ENCODE results near the genes OCLN, SERF1B, SERF1A, MAP1B and TNPO1.

DNA sequence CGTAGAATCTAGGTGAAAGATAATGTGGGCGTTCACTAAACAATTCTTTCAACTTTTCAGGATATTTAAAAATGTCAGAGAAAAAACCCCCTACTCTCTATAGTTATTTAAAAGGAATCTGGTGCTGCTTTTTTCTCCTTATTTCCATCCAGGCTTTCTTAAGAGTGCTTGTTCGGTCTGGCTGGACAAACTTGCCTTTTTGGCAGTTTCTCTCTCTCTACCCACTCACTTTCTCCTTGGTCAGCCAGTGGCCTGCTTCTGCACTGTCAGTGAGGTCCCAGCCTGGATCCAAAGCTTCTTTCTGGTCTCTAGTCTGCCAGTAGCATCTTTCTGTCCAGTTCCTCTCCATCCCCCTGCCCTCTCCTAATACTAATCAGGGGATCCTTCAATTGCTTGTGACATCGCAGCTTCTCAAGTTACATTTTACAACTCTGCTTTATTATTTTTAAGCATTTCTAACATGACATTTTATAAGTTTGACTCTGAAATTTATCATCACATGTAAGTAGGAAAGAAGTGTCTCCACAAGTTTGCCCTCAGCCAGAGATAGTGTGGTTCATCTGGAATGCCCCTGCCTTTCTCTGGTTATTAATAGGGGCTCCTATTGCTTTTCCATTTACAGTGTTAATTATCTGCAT is 50.4 kb downstream of the PIK3R1 start:
- PRO-cap, result no peak

DNA sequence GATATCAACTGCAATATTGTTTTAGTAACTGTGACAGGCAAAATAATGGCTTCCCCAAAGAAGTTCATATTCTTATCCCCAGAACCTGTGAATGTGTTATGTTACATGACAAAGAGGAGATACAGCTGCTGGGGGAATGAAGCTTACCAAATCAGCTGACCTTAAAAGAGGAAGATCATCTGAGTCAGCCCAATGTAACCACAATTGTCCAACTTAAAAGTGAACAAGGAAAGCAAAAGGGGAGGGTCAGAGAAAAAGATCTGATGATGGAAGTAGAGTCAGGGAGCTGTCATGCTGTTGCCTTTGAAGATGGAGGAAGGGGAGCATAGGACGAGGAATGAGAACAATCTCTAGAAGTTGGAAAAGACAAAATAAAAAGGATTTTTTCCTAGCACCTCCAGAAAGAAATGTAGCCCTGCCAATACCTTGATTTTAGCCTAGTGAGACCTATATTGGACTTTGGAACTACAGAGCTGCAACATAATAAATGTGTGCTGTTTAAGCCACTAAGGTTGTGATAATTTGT is 115.7 kb downstream of the PIK3R1 start:
- PRO-cap, result no peak

GRCh38 chr5:68420531-68421214 is 205.1 kb downstream of the PIK3R1 start:
- PRO-cap, result no peak

DNA sequence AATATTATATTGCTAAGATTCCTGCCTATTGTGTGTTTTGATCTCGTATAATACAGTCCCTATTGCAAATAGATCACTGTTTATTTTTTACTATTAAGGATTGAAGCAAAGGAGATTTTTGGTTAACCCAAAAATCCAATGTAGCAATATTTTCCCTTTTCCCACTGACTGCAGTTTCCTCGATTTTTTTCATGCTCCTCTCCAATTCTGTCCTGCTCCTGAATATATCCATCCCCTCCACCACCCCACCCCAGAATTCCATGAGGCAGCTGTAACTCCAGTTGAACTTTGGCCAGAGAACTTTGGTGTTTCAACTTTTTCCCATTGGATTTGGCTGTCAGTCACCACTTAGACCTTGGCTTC is 261.1 kb downstream of the PIK3R1 start:
- PRO-cap, result no peak

DNA sequence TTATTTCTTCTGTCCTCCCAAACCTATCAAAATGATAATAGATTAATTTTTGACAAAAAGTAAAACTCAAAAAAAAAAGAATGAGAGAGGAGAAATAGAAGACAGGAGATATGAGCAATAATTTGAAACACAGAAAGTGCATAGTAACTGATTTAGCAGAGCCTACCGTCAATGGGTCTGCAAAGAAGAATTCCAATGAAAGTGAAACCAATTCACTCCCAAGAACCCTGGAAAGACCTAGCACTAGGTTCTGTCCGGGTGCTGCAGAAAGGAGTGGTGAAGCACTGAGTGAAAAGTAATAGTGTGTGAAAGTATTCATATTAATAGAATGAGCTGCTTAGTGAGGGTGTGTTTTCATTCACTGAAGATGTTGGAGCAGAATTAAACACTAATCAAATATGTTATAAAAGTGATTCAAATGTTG is 51.4 kb upstream of the SLC30A5 start:
- PRO-cap, result no peak

- PRO-cap, result no peak
Measured at GRCh38 chr5:69410372-69410617, 4.6 kb upstream of the MARVELD2 start.

GRCh38 chr5:69491816-69492926 is at the start of gene OCLN:
TSS of gene OCLN (plus strand) at chr5:69492790.
- PRO-cap, result bidirectional peak, plus-strand start at chr5:69492515, minus-strand start at chr5:69492507; bidirectional peak, plus-strand start at chr5:69492805, minus-strand start at chr5:69492702

DNA sequence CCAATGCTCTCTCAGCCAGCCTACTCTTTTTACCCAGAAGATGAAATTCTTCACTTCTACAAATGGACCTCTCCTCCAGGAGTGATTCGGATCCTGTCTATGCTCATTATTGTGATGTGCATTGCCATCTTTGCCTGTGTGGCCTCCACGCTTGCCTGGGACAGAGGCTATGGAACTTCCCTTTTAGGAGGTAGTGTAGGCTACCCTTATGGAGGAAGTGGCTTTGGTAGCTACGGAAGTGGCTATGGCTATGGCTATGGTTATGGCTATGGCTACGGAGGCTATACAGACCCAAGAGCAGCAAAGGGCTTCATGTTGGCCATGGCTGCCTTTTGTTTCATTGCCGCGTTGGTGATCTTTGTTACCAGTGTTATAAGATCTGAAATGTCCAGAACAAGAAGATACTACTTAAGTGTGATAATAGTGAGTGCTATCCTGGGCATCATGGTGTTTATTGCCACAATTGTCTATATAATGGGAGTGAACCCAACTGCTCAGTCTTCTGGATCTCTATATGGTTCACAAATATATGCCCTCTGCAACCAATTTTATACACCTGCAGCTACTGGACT is 16.7 kb downstream of the OCLN start:
- PRO-cap, result no peak

DNA sequence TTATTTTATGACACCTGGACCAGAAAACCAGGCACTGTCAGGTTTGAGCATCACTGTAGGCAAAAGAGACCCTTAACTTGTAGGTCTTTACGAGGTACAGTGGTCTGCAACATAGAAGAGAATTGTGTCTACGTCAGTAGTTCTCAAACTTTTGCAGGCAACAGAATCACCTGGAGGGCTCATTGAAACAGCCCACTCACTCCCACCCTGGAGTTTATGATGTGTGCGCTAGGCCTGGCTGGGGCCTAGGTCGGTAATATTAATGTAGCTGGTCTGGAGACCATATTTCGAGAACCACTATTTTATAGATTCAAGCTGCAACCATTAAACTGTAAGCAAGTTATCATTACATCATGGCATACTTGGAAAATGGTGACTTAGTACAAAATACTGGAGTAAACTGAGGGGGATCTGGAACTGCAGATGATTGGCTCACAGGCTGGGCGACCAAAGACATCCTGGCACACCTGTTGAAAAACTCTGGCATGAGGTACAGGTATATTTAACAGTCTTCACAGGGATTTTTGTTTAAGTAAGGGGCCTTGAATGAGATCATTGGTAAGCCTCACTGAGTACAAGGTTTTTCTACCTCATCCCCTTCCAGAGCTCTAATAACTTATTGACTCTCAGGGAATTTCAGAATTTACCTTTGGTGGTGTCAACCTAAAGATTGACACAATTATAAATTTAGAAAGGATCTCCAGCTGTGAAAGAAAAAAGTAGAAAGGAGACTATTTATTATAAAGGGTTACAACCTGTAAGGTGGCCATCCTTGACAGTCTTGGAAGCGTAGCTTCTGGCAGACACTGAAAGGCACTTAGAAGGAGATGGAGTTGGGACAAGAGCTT is 33.6 kb downstream of the OCLN start:
- PRO-cap, result no peak

- PRO-cap, result no peak
Measured at GRCh38 chr5:70024887-70025492, at the start of gene SERF1B. TSS of gene SERF1B (plus strand) at chr5:70025251.

DNA sequence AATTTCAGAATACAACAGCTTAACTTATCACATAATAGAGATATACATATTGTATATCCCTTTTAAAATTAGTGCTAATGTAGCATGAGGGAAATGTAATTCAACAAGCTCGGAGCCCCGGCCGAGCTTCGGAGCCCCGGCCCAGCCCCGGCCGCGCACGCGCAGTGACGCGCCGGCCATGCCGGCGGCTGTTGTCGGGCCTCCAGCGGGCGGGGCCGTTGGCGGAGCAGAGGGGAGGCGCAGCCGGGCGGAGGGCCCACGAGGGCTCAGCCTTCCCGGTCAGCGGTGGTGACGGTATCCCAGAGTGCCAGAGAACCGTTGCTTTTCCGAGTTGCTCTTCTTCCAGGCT is at the start of gene SERF1A:
Gene SERF1A, plus strand, starts transcription at position 164 of the 349 bp plus-strand sequence.
- PRO-cap, result no peak

DNA sequence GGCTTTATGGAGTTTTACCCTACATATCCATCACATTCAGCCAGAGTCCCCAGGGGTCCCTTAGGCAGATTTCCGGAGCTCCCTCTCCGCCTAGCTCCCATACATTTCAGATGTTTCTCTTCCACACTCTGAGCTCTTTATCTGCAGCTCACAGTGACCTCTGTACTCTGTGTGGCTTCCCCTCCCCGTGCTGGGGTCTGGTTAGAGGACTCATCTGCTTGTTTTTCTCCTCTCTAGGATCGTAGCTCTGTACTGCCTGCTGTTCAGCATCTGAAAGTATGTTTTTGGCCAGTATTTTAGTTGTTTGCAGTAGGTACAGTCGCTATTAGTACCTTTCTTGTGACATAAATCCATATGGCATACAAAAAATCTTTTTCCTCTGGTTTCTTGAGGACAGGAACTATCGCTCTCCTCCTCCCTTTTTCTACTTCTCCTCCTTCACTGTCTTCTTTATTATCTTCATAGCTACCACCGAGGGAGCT is 25.0 kb upstream of the CARTPT start:
- PRO-cap, result no peak

DNA sequence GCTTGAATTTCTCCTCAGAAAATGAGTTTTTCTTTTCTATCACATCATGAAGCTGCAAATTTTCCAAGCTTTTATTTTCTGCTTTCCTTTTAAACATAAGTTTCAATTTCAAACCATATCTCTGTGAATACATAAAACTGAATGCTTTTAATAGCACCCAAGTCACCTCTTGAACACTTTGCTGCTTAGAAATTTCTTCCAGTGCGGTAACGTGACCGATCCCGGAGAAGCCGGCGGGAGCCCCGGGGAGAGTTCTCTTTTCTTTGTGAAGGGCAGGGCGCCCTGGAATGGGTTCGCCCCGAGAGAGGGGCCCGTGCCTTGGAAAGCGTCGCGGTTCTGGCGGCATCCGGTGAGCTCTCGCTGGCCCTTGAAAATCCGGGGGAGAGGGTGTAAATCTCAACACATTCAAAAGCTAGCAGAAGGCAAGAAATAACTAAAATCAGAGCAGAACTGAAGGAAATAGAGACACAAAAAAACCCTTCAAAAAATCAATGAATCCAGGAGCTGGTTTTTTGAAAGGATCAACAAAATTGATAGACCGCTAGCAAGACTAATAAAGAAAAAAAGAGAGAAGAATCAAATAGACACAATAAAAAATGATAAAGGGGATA is 131.7 kb downstream of the CARTPT start:
- PRO-cap, result no peak

DNA sequence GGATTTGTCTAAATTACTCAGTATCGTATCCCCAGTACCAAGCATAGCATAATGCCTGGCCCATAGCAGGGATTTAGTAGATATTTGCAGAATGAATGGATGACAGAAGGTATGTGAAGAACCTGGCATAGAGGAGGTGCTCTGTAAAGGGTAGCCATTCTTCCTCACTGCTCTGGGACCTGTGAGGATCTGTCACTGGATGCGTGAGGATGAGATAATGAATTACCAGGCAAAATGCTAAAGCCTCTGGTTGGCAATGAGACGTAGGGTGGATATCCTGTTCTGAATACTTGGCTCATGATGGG is 172.6 kb downstream of the CARTPT start:
- PRO-cap, result no peak

GRCh38 chr5:72079308-72079635 is 28.0 kb upstream of the MAP1B start:
- PRO-cap, result no peak

DNA sequence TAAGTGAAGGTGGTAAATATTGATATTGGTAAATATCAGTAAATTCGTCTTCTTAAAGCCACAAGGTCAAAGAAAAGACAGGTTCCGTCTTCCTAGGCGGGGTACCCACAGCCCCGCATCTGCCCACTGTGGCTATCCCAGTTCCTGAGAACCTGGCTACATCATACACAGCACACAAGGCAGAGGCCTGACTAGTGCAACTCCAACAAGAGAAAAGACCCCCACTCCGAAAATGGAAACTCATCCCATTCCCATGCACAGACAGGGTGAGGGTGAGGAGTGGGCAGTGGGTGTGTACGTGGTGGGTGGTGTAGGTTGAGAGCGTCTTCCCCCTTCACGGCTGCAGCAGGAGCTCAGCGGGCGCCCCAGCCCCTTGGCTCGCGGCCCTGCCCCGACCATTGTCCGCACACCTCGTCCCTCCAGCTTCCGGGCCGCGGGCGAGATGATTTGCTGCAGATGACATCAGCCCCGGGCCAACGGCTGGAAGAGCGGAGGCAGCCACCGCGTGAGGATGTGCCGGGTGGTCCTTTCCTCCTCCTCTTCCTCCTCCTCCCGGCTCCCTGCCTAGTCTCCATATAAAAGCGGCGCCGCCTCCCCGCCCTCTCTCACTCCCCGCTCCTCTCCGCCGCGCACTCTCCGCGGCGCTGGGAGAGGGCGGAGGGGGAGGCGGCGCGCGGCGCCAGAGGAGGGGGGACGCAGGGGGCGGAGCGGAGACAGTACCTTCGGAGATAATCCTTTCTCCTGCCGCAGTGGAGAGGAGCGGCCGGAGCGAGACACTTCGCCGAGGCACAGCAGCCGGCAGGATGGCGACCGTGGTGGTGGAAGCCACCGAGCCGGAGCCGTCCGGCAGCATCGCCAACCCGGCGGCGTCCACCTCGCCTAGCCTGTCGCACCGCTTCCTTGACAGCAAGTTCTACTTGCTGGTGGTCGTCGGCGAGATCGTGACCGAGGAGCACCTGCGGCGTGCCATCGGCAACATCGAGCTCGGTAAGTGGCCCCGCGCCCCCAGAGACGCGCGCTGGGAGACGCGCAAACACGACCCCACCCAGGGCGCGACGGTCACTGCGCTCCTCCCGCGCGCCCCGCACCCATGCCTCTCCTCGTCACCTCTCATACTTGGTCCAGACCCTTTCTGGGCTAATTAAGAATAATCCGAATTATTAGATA is at the start of gene MAP1B:
Gene MAP1B, plus strand, starts transcription at position 747 of the 1,167 bp plus-strand sequence.
- PRO-cap, result bidirectional peak, plus-strand start at position 471 of the sequence, minus-strand start at position 400 of the sequence; bidirectional peak, plus-strand start at position 752 of the sequence, minus-strand start at position 646 of the sequence

- PRO-cap, result no peak
Measured at GRCh38 chr5:72378600-72379012, 58.4 kb downstream of the PTCD2 start.

GRCh38 chr5:72463931-72464322 is 43.3 kb downstream of the ZNF366 start:
- PRO-cap, result no peak

- PRO-cap, result no peak
Measured at GRCh38 chr5:72504850-72505437, 2.3 kb downstream of the ZNF366 start.

- PRO-cap, result bidirectional peak, plus-strand start at chr5:72816624, minus-strand start at chr5:72816526
Measured at GRCh38 chr5:72816297-72817014, at the start of gene TNPO1. TSS of gene TNPO1 (plus strand) at chr5:72816661.